Trachea (tissue), 1 donor: ENCODE data around the genes KRT6B, KRT79, KRT78, TNS2, AAAS and SP7.

DNA sequence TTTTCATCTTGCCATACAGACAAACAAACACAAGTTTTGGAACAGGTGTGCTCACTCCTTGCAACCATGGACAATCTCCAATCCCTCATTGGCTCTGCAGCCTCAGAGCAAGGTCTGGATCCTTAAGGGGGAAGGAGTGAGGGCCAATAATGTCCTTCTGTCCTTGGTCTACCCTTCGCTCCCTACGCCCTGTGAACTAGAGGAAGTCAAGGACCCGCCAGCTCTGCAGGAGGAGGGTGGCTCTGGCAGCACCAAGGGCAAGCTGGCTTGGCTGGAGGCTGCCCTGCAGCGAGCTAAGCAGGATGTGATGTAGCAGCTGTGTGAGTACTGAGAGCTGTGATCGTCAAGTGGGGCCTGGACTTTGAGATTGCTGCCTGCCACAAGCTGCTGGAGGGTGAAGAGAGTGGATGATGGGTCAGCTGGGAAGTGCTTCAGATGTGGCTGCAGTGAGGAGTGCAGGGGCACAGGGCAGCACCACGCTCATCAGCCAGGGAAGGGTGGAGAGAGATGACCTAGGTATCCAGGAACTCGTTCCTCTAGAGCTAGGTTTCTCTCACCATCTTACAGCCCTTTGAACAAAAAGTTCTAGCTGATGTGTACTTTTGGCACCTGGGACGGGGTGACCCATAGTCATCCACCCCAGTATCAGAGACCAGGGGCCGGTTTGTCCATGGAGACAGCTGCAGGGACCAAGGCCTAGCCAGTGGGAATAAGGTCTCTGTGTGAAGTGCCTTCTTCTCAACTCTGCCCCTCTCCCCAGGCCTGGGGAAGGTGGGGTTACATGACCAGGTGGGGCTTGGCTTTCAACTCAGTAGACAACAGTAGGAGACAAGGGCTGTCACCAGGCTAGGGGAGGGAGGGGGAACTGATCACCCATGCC is 3.1 kb downstream of the KRT86 start:
- PRO-cap: no peak

- PRO-cap: no peak
Measured at GRCh38 chr12:52308939-52309215, 12.3 kb downstream of the KRT83 start.

DNA sequence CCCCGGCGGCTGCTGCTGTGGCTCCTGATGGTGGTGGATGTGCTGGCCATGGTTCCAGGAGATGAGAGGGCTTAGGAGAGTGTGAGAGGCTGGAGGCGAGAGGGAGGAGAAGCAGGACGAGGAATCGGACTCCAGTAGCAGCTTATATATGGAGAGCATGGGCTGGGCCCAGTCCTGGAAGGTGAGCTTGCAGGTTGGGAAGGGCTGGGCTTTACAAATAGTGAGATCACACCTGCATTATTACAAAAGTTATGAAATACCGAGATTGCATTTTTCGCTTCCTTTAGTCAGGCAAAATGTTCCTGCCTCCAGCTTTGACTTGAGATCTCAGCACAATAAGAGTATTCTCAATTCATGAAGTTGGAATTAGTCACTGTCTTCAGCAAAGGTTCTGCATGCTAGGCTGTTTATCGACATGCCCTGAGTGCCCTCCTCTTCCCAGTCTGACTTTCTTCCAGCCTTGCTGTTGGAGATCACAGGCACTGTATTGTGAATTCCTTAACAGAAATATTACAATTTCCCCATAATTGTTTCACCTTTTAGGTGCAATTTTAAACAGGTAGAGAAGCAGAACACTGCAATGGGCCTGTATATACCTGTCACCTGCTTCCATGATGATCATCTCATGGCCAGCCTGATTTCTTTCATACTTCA is at the start of gene KRT6B:
Gene KRT6B (minus strand): TSS at position 118 of the 654 bp plus-strand sequence.
- PRO-cap: no peak

DNA sequence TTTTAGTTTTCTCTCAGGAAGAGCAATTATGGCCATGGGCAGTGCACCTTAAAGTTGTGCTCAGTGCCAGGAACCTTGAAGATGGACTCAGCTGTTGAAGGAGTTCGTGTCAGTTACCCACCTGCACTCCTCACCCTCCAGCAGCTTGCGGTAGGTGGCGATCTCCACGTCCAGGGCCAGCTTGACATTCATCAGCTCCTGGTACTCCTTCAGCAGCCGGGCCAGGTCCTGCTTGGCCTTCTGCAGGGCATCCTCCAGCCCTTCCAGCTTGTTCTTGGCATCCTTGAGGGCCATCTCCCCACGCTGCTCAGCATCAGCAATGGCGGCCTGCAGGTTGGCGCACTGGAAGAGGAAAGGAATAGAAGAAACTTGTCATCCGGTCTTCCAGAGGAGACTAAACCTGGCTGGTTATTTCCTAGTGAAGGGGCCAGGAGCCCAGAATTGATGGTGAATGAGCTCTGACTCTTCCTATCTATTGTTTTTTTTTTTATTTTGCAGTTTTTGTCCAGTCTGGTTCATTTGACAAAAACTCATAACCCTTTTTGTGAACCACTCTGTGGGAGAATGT is 4.8 kb downstream of the KRT6A start:
- PRO-cap: no peak

GRCh38 chr12:52607992-52608313 is 6.7 kb upstream of the KRT72 start:
- PRO-cap: unidirectional peak, plus-strand start at chr12:52608135

DNA sequence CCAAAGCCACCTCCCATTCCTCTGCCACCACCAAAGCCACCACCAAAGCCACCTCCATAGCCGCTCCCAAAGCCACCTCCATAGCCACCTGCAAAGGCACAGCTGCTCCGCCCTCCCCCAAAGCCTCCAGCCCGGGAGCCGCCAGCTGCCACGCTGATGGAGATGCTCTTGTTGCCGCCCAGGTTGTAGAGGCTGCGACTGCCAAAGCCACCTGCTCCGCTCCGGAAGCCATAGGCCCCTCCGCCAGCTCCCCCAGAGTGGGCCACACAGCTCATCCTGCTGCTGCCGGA is 288 bp downstream of the KRT3 start:
- PRO-cap: no peak

GRCh38 chr12:52834101-52834601 is at the start of gene KRT79:
KRT79 (minus strand) TSS chr12:52834311.
- PRO-cap: no peak

- PRO-cap: no peak
Measured at GRCh38 chr12:52848511-52849104, at the start of gene KRT78. KRT78 (minus strand) TSS chr12:52848994.

- PRO-cap: no peak
Measured at GRCh38 chr12:52952609-52953025, 3.7 kb downstream of the KRT18 start.

DNA sequence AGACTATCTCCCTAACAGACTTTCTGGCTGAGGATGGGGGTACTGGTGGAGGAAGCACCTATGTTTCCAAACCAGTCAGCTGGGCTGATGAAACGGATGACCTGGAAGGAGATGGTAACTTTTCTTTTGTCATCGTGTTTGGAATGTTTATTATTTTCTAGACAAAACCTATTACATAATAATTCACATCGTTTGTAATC is 10.1 kb downstream of the EIF4B start:
- PRO-cap: no peak

DNA sequence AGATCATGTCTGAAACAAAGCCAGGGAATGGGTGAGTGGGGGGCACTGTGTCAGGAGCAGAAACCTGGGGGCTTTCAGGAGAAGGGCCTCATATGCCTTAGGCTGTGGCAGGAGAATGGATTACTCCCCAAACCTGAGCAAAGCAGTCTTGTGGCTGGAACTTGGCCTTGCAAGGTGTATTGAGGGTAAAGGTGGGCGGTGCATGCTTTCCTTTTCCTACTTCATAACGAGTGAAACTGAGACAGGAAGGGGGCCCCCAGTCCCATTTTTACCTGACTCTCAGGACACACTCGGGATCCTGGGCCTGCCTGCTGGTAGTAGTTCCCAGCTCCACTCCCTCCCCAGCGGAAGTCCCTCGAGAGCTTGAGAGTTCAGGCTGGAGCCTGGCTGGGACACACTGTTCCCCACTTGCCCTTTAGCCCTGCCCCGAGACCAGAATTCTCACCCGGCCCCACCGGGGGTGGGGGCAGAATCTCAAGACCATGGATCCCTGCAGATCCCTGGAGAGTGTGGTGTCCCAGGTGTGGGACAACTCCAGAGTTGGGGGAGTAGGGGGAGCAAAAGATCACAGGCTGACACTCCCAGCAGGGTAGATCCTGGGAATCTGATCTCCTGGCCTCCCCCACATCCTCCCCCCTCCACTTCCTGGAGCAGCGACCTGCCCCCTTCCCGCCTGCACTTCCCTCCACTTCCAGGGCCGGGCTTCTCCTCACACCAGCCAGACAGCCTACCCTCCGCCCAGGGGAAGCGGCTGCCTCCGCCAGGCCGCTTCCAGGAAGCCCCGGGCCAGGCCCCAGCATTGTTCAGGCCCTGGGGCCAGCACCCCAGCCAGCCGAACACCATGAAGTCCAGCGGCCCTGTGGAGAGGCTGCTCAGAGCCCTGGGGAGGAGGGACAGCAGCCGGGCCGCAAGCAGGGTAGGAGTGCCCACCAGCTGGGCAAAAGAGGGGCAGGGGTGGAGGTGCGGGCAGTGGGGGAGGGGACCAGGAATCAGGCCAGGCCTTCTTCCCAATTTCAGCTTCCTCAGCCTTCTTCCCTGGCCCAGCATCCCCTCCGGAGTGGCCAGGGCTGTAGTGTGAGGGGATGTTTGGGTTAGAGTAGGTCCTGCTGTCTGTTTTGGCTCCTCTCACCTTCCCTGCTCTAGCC is at the start of gene TNS2:
Gene TNS2 (plus strand): TSS at position 721 of the 1,145 bp plus-strand sequence.
- PRO-cap: bidirectional peak, plus-strand start at position 717 of the sequence, minus-strand start at position 598 of the sequence

- PRO-cap: no peak
Measured at GRCh38 chr12:53066101-53067072, 12.8 kb downstream of the SPRYD3 start.

DNA sequence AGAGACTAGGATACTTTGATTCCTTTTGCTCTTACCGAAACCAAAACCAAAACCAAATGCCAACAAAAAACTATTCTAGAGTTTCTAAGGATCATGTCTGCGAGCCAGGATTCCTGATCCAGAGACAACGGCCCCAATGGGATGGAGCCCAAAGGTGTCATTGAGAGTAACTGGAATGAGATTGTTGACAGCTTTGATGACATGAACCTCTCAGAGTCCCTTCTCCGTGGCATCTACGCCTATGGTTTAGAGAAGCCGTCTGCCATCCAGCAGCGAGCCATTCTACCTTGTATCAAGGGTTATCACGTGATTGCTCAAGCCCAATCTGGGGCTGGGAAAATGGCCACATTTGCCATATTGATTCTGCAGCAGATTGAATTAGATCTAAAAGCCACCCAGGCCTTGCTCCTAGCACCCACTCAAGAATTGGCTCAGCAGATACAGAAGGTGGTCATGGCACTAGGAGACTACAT is 27.3 kb upstream of the ZNF740 start:
- PRO-cap: no peak

DNA sequence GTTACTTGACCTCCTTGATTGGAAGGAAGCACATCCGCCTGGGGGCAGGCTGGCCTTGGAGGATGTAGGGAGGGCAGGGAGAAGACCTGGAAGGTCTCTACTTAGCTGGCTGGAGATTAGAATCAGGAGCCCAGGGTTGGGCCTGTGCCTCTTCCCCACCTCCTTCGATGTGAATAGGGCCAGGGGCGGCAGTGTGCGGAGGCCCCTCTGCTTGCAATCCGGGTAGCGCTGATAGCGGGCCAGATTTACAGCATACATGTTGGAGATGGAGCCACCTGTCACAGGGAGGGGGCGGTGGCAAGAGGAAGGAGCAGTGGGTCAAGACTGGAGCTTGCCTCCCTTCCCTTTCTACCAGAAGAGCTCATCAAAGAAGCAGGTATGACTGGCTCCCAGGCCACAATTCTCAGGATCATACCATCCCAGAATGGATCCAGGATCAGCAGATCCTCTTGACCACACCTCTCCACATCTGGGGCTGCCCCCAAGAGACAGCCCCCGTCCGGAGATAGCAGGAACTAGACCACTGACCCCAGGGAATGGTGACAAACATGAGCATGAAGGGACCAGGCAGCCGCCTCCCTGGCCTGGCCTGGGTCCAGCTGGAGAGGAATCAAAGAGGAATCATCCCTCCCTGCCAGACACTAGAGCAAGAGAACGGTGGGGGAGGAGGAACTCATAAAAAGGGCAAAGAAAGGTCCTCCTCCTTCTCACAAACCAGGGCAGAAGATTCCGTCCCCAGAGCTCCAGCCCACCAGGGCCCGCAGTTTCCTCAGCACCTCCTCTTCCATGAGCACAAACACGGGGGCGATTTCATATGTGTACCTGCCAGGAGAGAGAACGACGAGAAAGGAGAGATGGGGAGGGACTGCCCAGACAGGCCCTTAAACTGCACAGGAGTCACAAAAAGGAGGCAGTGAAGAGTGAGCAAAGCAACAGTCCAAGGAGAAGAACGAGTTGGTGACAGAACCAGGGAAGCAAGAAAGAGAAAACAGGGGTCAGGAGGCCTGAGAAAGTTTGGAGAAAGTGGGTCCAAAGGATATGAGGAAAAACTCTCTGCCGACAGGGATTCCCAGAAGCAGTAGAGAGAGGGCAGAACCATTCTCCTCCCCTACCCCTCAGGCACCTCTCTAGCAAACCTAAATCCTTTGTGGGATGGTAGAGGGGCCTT is 9.0 kb upstream of the ZNF740 start:
- PRO-cap: no peak

DNA sequence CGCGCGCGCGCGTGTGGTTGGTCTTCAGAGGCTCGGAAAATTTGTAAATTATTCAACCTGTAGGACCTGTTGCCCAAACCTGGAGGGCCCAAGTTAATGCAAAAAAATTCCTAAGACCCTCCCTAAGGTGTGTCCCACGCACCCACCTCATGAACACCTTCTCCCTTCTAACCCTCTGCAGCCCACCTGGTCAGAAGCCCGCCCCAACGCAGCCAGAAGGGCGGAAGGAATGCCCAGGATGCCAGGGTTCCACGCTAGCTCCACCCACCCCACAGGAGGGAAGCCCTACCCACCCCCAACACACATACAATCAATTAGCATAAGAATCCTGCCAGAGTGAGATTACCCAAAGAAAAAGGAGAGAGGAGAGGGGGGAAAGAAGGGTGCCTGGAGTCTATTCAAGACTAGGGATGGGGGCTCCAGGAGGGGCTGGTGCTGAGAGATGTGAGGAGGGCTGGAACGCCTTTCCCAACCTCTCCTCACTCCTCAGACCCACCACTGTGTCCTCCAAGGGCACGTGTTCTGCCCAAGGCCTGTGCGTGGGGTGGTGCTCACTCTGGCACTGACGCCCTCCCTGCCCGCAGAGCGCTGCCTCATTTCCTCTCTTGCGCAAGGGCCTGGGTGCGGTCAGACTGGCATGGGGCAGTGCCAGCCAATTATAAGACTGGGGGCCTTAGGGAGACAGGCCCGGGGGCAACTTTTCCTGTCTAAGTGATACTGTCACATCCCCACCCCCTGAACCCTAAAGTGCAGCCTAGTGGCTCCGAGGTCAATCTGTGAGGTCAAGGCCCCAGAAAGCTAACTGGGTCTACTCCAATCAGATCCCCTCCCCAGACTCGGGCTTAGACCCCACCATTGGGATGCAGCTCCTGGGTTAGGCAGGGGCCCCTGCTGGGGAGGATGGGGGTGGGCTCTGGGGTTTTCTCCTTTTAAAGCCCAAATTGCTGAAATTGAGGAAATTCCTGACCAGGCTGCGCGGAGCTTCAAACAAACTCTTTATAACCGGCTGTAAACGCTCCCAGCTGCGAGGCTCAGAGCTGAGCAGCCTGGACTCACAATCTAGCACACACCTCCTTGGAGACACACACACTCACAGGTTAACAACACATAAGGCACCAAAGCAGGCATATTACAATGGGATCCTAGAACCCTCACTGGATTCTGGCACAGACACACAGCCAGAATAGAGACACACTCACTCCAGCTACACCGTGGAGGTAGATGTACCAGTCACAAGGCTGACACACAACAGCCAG is 10.2 kb upstream of the ITGB7 start:
- PRO-cap: no peak

- PRO-cap: unidirectional peak, plus-strand start at chr12:53288486
Measured at GRCh38 chr12:53288365-53288696, 7.0 kb upstream of the PFDN5 start.

DNA sequence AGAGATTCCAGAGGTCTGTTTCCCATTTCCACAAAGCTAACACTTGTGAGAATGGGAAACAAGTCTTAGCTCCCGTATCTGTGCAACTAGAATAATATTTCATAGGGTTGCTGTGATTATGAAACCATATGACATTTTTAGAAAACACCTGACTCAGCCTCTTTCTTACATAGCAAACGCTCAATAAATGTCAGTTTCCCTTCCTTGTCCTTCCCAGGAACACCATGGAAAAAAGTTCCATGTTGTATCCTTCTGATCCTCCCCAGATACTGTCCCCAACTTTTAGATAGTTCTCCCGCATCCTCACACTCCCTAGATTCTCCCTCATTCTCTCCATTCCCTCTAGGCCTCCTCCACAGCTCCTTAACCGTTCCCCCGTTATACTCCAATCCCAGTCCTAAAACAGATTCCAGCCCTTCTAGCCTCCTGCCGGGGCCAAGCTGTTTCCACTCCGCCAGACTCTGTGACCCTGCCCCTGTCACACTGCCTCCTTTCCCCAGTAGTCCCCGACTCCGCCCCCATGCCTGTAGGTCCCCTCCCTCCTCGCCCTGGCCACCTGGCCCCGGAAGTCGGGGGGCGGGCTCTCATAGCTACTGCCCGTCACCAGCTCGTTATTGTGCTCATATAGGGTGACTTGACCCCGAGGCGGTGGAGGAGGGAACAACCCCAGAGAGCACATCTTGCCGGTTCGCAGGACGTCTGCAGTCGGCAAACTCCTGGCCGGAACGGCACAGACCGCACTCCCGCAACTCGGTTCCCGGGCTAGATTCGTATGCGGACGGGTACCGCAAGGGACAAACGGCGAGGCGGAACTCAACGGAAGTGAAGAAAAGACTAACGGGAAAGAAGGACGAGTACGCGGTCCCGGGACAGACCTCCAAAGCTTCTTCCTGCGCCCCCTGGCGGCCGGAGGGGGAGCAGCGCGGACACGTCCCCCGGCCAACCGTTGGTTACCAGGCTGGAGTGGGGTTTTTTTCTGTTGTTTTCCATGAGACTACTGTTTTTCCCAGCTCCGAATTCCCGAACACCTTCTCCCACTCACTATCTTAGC is at the start of gene AAAS:
Gene AAAS (minus strand): TSS at position 824 of the 1,051 bp plus-strand sequence.
- PRO-cap: bidirectional peak, plus-strand start at position 632 of the sequence, minus-strand start at position 465 of the sequence

DNA sequence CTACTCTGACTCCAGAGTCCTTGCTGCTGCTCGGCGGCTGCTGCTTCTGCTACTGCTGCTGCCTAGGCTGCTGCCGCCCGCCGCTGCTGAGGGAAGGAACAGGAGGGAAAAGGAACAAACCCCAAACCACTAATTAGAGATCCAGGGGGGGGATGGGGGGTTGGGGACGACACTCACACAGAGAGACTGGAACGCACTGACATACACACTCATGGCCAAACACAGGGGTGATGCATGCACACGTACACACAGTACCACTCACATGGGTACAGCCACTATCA is at the start of gene SP7:
Gene SP7 (minus strand): TSS at position 54 of the 281 bp plus-strand sequence.
- PRO-cap: no peak

GRCh38 chr12:53561325-53562233 is 54.3 kb upstream of the NPFF start:
- PRO-cap: no peak

DNA sequence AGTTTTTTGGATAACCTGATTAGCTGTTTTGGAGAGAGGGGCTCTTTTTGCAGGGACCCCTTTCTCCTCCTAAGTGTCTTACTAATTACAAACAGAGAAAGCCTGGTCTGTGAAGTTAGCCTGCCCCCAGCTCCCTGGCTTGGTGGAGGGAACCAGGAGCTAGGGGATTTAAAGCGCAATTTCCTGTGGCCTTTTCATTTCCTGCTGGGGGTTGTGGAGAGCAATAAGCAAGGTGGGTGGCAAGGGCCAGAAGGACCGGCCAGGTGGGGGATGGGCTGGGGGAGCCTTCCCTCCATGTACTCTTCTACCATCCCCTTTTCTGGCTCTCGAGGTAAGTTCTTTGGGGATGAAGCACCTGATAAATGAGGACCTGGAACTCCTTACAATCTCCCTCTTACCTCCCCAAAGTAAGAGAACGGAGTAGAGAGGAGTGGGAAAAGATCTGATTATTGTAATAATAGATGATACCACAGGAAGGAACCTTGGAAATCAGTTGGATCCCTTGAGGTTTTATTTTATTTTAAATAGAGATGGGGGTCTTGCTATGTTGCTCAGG is 28.7 kb upstream of the CALCOCO1 start:
- PRO-cap: no peak